GM12892 (cell line): ENCODE measurements around a stretch of chr1.

DNA sequence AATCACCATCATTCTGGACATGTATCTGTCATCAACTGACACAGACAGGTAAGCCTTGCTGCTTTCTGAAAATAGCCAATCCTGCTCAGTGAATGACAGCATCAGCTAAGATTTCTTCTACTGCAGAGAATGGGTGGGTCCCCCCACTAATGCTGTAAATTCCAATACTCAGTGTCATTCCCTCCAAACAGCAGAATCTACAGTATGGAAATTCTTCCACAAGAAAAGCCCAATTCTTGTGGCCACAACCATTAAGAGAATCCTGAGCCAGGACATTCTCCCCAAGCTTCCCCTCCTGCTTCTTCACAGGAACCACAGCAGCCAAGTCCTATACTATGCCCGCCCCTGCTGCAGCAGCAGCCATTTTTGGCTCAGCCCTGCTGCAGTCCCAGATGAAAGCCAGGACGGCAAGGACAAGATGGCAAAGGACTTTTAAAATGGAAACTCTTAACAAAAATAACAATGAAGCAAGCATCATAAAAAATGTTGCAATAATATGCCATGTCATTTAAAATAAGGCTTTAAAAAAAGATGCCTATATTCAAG is 26.8 kb downstream of the EIF4G3 start:
- RRBS: no CpG with 5 or more reads among the region's 2 CpGs

GRCh38 chr1:21175650-21176467 is 838 bp downstream of the EIF4G3 start:
- RRBS: 1% methylated on average over 19 of the region's 56 CpGs

DNA sequence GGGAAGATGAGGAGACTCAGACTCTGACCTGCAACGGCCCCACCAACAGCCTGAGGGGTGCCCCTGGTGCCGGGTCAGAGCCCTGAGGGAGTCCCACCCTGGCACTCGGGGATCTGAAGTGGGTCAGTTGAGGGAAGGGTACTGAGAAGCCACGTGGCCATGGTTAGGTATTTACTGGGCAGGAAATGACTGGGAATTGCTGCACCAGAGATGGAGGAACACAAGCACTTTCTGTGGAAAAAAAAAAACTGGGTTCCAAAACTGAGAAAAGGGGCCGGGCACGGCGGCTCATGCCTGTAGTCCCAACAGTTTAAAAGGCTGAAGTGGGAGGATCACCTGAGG is 9.7 kb downstream of the ECE1 start:
- RRBS: no CpG with 5 or more reads among the region's 7 CpGs

- RRBS: no CpG with 5 or more reads among the region's 6 CpGs
These were observed 20.9 kb upstream of the ECE1 start for GRCh38 chr1:21311166-21311464.

GRCh38 chr1:21327468-21327860 is 37.2 kb upstream of the ECE1 start:
- RRBS: no CpG with 5 or more reads among the region's 10 CpGs

GRCh38 chr1:21329014-21330149 is 39.1 kb upstream of the ECE1 start:
- RRBS: no CpG with 5 or more reads among the region's 10 CpGs

GRCh38 chr1:21331950-21332606 is 41.8 kb upstream of the ECE1 start:
- RRBS: no CpG with 5 or more reads among the region's 6 CpGs

DNA sequence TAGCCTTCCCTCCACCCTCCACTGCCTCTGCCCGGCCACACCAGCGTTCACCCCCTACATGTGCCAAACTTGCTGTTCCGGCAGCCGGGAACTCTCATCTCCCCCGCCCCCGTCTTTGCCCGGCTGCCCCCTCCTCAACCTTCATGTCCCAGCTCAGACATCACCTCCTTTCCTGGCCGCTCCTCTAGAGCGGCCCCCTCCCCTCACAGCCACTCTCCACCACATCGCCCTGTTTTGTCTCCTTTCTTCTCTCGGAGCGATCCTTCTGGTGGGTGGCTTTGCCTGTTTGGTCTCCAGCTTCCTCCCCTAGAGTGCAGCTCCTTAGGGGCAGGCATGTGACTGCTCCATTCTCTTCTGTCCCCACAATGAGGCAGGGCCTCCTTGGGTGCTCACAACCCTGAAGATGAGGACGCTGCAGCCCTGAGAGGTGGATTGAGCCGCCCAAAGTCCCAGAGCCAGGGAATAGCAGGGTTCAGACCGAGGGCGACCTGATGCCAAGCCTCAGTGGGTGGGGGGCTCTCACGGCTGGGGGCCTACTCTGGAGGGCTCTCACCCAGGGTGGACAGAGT is 44.9 kb upstream of the ECE1 start:
- RRBS: 30% methylated on average over 2 of the region's 17 CpGs

- RRBS: no CpG with 5 or more reads among the region's 5 CpGs
These were observed 53.5 kb upstream of the ECE1 start for GRCh38 chr1:21343777-21344149.

DNA sequence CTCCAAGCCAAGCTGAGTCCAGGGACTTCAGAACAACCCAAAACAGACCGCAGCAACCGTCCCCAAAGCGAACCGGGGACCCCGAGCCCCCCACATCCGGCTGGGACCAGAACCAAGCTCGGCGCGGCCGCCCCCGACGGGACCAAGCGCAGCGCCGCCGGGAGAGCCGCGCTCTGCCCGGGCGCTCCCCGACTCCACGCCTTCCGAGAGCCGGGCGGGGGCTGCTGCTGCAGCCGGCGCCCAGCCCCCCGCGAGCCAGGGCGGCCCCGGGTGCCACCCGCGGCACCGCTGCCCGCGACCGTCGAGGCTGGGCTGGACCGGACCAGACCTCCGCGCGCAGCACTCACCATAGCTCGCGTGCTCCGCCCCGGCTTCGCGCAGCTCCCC is 54.8 kb upstream of the ECE1 start:
- RRBS: 2% methylated on average over 27 of the region's 48 CpGs

- RRBS: no CpG with 5 or more reads among the region's 1 CpG
These were observed 37.0 kb downstream of the ALPL start for GRCh38 chr1:21546342-21546559.

GRCh38 chr1:21586872-21587316 is 77.7 kb downstream of the ALPL start:
- RRBS: no CpG with 5 or more reads among the region's 20 CpGs

DNA sequence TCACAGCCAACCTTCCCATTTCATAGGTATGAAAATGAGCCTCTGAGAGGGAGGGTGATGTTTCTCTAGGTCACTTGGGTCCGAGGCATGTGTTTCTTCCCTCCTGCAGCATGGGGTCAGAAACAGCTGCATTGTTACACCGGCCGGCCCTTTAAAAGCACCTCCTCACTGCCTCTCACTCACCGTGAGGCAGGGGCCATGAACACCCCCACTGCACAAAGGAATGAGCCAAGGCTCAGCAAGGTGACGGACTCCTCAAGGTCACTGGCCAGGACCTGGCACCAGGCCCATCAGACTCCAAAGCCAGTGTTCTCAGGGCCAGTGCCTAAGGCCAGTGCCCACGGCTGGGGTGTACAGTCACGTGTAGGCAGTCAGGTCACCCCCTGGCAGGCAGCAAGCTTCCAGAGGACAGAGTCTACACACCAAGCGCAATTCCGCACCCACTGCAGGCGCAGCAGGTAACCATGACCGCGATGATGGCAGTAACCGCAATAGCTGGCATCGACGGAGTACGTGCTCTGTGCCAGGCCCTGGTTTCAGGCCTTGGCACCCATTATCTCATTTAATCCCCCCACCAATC is 27.2 kb downstream of the RAP1GAP start:
- RRBS: no CpG with 5 or more reads among the region's 16 CpGs

DNA sequence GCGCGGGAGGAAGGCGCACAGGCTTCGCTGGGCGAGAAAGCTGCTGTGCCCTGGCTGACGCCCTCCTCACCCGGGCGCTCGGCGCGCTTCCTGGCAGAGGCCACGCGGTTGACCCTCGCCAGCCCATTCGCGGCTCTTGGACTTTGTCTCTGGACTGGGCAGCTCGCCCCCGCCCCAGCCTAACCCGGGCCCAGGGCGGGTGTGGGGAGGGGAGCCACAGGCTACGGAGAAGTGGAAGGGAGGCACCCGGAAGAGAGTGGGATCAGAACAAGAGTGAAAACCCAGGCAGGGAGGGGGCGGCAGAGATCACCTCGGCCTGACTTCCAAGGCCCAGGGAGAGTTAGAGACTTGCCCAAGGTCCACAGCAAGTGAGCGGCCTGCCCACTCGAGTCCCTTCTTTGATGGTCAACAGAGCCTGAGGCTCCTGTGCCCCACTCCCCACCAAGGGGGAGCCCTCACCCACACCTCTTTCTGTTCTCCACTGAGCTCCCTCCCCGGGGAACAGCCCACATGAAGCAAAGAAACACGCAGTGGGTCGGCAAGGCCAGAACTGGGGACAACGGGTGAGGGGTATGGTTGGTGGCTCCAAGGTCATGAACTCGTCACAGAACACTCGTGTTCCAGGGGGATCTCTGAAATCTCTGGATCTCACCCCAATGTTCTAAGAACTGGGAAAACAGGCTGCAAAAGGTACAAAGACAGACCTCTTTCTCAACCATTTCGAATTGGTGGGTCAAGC is 731 bp upstream of the RAP1GAP start:
- RRBS: 3% methylated on average over 4 of the region's 33 CpGs

- RRBS: no CpG with 5 or more reads among the region's 7 CpGs
These were observed 8.7 kb upstream of the USP48 start for GRCh38 chr1:21791646-21791977.

- RRBS: no CpG with 5 or more reads among the region's 10 CpGs
These were observed 36.4 kb downstream of the HSPG2 start for GRCh38 chr1:21900723-21901171.

DNA sequence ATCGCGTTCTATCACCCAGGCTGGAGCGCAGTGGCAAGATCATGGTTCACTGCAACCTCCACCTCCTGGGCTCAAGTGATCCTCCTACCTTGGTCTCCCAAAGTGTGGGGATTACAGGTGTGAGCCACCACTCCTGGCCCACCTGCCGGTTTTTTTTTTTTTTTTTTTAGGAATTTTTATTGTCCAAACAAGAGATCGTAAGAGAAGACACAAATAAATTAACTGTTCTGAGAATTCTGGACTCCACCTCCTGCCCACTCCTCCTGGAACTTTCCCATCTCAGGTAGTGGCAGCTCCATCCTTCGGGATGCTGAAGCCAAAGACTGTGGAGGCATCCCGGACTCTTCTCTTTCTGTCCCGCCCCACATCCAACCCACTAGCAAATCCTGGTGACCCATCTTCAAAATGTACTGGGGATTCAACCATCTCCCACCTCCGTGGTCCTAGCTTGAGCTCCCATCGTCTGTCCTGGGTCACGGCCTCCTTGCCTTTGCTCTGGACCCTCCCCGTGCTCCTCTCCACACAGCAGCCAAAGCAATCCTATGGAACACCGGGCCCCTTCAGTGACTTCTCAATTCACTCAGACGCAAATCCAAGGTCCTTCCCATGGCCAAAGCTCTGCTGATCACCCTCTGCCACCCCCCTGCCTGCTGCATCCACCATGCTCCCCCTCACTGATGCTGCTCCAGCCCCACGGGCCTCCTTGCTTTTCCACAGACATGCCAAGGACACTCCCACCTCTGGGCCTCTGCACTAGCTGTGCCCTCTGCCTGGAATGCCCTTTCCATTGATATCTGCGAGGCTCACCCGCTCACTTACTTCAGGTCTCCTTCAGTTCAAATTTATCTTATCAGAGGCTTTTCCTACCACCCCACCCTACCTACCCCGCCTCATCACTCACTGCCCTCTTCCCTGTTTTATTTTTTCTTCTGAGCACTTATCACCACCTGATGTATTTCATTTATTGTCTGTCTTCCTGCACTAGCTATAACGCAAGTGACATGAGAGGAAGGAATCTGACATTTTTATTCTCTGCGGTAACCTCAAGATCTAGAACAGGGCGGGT is 7.3 kb downstream of the HSPG2 start:
- RRBS: no CpG with 5 or more reads among the region's 21 CpGs

GRCh38 chr1:21946885-21947342 is 9.8 kb upstream of the HSPG2 start:
- RRBS: no CpG with 5 or more reads among the region's 7 CpGs

DNA sequence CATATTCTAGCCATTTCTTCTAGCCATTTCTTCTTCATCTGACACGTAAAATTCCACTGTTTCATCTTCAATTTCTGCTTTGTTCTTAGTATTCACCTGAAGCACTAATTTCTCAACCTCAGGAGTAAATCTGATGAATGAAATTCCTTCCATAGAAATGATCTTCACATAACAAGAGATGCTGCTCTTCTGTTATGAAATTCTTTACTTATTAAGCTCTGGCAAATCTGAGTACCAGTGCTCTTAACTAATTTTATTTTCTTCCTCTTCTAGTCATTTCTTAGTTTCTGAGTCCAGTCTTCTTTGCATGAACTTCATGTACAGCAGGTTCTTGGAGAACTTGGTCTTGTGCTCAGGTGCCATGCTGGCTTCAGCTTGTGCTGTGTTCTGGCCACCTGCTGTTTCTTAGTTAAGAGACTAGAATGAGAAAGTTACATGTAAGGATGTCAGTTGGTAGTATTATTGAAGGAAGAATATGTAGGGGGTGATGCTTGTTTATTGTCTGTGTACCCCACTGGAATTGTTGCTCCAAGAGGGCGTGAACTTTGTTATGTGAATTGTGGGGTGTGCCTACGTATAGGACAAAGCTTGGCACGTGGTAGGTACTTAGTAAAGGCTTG is 16.1 kb downstream of the CDC42 start:
- RRBS: no CpG with 5 or more reads among the region's 4 CpGs

- RRBS: no CpG with 5 or more reads among the region's 5 CpGs
These were observed 25.3 kb downstream of the CDC42 start for GRCh38 chr1:22077831-22078116.